Peripheral blood mononuclear cell (primary cell): Measurements from ENCODE around the genes MRNIP and MAPK9.

- PRO-cap, 8 experiments: no peak in any of the 8 experiments
Measured at GRCh38 chr5:179657558-179657896, 23.3 kb downstream of the CBY3 start.

GRCh38 chr5:179723249-179724041, 9.2 kb upstream of the MAML1 start:
- PRO-cap, 8 experiments: no peak in any of the 8 experiments

- PRO-cap, 8 experiments: peak in 1 of 8 experiments; most common plus-strand start chr5:179778129 (in 1)
Measured at GRCh38 chr5:179777757-179779002, 15.6 kb upstream of the LTC4S start.

GRCh38 chr5:179795719-179796449, 2.1 kb downstream of the LTC4S start:
- PRO-cap, 8 experiments: peak in 8 of 8 experiments; most common plus-strand start chr5:179796327 (in 5); most common minus-strand start chr5:179796255 (in 4)

DNA sequence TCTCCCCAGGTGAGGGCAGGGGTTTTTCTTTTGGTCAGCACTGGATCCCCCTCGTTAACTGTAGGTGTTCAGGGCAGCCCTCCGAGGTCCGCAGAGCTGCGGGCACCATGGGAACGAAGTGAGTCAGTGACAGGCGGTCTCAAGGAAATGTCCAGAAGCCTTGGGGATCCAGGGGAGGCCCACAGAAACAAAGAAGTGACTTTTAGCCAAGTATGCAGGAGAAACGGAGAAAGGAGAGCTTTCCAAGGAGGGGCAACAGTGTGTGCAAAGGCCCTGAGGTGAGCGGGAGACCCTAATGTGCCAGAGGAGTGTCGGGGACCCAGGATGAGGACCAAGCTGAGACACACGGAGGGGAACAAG, 3.1 kb downstream of the LTC4S start:
- PRO-cap, 8 experiments: peak in 1 of 8 experiments; most common plus-strand start position 240 of the sequence (in 1)

GRCh38 chr5:179819352-179820022, 1.2 kb upstream of the SQSTM1 start:
- PRO-cap, 8 experiments: peak in 5 of 8 experiments; most common plus-strand start chr5:179819384 (in 3); most common minus-strand start chr5:179819518 (in 2)

- PRO-cap, 8 experiments: peak in 5 of 8 experiments; most common plus-strand start chr5:179837440 (in 3); most common minus-strand start chr5:179837153 (in 1)
Measured at GRCh38 chr5:179836492-179837612, 16.1 kb downstream of the SQSTM1 start.

DNA sequence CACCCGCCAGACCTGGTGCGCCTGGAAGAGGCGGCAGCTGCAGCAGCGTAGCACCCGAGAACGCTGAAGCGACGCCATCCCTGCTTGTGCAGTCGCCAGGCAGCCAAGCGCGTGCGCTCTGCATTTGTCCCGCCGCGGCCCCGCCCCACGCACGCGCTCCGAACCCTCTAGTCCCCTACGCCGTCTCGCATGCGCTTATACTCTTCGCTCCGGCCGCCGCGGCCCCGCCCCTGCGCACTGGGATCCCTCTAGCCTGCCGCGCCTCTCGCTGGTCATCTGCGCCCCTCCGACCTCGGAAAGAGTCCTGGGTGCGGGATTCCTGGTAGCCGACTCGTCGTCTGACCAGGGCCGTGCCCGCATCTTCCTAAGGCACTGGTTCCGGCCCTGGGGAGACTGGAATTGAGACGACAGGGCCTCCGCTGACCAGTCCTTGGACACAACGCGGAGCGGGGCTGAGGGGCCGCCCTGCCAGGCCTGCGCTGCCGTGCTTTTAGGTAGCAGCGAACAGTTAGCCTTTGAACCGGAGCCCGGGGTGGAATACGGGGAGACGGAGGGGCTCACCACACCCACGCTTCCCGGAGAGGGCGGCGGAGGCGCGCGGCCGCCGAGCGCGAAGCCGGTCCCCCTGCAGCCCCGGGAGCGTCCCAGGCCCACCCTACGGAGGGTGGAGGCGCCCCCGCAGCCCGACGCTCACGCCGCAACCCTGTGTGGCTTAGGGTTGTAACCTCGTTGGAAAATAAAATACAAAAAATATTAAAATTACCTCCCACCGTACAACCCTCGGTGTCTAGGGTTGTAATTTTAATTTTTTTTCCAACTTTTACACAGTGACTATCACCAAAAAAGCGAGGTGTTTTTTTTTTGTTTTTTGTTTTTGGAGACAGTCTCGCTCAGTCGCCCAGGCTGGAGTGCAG, at the start of gene MRNIP:
Gene MRNIP (minus strand): TSS at position 99 of the 914 bp plus-strand sequence.
- PRO-cap, 8 experiments: peak in 7 of 8 experiments; most common plus-strand start position 275 of the sequence (in 6); most common minus-strand start position 82 of the sequence (in 3)

GRCh38 chr5:179860069-179861090, 1.8 kb upstream of the MRNIP start:
- PRO-cap, 8 experiments: no peak in any of the 8 experiments

- PRO-cap, 8 experiments: no peak in any of the 8 experiments
Measured at GRCh38 chr5:179871257-179871918, 12.8 kb upstream of the MRNIP start.

DNA sequence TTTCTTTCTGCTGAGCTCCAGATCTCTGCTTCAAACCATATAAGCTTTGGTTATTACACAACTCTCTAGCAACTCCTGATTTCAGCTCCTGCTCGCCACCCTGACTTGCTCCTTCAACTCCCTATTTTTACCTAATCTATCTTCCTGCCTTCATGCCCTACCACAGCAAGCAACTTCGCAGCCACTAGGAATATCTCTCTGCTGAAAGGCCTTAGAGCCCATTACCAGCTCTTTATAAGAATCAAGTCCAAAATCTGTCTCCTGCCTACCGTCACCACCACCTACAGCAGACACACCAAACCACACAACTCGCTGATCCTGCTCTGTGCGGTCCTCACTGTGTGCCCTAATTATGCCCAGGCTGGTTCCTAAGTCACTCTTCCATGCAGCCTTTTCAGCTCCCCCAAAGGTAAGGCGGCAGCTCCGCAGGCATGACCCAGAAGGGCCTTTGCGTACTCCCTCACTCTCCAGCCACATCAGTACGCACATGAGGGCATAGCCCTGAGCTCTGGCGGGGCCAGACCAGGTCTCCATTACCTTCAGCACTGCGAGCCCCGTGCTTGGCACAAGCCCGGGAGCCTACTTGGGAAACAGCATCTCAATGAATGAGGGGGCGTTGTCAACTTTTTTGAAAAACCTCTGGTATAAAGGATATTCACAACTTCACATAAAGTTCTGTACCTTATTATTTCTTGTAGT, 48.8 kb upstream of the TBC1D9B start:
- PRO-cap, 8 experiments: no peak in any of the 8 experiments

- PRO-cap, 8 experiments: no peak in any of the 8 experiments
Measured at GRCh38 chr5:179962873-179963548, 55.3 kb upstream of the TBC1D9B start.

DNA sequence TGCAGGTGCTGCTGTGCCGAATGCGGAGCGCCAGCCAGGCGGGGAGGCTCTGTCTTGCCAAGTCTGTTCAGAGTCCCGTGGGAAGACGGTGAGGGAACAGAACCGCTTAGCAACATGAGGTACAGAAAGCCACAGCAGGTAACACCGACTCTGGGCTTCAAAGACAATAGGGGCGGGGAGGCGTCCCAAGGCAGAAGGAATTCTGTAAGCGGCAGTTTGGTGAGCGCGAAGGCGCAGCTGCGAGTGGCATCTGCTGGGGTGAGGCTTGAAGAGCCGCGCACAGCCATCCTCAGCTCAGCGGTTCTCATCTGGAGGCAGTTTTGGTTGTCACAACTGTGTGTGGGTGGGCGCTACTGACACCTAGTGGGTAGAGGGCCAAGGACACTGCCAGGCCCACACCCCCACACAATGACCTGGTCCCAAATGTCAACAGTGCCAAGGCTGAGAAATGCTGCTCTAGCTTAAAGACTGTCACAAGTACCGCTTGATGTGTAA, 67.4 kb upstream of the TBC1D9B start:
- PRO-cap, 8 experiments: no peak in any of the 8 experiments

GRCh38 chr5:179991226-179991881, 80.2 kb downstream of the RNF130 start:
- PRO-cap, 8 experiments: no peak in any of the 8 experiments

DNA sequence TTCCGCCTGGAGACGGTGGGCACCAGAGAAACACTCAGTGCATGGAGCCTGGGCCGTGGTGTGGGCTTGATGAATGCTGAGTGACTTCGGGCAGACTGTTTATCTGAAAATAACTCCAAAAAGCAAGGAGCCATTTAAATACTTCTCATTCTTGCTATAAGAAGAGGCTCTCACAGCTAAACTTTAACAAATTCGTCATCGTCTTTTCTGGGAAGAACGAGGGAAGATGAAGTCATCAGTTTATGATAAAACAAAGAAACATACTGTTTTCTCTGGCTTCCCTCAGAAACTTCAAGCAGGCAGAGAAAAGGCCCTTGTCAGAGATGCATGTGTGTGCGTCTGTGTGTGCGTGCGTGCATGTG, 35.0 kb downstream of the RASGEF1C start:
- PRO-cap, 8 experiments: no peak in any of the 8 experiments

GRCh38 chr5:180291801-180292998, at the start of gene MAPK9:
TSS of gene MAPK9 (minus strand) at chr5:180292083.
- PRO-cap, 8 experiments: peak in 8 of 8 experiments; most common plus-strand start chr5:180292251 (in 7); most common minus-strand start chr5:180292060 (in 8)

DNA sequence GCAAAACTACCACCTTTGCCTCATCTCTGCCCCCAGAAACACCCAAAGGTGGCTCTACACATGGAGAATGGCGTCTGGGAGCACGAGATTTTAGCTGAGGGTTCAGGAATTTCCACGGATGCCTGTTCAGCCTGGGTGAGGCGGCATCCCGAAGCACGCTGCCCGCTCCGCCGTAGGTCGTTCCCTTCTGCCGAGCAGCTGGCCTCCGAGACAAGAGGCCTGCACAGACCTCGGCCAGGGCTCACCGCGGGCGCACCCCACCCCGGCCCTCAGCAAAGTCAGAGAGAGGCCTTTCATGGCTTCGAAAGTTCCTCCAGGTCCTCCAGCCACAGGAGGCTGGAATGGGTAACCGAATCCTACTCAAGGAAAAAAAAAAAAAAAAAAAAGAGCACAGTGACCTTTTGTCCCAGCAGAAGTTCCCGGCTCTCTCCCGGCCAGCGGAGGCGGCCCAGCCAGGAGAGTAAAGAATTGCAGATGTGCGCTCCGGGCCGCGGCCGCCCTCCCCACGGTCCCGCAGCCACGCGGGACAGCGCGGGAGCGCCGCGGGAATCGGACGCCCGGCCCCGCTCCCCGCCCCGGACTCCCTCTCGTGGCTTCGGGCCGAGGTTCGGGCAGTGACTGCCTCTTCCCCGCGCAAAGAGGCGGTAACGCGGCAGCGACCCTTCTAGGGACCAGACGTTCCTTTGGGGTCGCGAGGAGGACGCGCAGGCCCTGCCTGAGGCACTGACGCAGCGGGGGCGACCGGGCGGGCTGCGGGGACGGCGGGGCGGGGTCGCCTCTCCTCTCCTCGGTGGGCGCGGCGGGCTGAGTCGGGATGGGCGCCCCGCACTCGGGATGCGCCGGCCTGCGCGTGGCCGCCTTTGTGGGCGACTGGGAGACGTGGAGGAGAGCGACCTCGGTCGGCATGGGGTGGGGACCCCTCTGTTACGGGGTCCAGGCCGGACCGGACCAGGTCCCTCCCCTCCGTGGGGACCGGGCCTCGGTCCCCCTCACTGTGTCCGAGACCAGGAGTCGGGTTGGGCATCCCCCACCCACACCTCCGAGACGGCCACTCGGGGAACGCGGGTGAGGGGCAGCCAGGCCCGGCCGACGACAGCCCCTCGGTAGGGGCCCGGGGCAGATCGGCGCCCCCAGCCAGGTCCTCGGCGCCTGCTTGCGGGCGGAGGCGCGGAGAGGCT, 773 bp downstream of the GFPT2 start:
- PRO-cap, 8 experiments: no peak in any of the 8 experiments

GRCh38 chr5:180786580-180787055, 16.0 kb downstream of the MGAT1 start:
- PRO-cap, 8 experiments: peak in 1 of 8 experiments; most common minus-strand start chr5:180786646 (in 1)

- PRO-cap, 8 experiments: no peak in any of the 8 experiments
Measured at GRCh38 chr5:180821718-180822105, 19.1 kb upstream of the MGAT1 start.

DNA sequence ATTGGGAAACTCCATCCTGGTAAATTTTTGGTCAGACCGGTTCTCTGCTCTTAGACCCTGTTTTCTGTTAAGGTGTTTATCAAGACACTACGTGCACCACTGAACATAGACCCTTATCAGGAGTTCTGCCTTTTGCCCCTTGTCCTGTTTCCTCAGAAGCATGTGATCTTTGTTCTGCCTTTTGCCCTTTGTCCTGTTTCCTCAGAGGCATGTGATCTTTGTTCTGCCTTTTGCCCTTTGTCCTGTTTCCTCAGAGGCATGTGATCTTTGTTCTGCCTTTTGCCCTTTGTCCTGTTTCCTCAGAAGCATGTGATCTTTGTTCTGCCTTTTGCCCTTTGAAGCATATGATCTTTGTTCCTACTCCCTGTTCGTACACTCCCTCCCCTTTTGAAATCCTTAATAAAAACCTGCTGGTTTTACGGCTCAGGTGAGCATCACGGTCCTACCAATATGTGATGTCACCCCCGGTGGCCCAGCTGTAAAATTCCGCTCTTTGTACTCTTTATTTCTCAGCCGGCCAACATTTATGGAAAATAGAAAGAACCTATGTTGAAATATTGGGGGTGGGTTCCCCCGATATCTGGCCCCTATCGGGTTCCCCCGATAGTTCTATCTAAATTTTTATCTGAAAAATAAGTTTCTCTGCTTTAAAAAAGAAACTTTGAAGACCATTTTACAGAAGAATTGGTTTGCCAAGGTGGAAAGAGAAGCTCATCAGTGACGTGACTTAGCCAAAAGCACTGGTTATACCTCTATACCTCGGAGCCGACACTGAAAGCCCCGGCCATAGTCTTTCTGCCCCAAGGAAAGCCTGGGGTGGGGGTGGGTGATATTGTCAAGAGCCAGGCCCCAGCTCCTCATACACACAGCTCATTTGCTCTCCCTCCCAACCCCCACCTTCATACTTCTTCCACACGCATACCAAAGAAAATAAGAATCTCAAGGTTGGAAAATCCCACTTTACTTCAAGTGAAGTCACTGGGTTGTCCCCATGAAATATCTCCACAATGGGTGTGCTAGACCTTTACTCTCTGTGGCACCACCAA, 26.7 kb upstream of the MGAT1 start:
- PRO-cap, 8 experiments: peak in 2 of 8 experiments; most common plus-strand start position 399 of the sequence (in 1); most common minus-strand start position 164 of the sequence (in 1)